Measurements from ENCODE around the gene SGSM1.

DNA sequence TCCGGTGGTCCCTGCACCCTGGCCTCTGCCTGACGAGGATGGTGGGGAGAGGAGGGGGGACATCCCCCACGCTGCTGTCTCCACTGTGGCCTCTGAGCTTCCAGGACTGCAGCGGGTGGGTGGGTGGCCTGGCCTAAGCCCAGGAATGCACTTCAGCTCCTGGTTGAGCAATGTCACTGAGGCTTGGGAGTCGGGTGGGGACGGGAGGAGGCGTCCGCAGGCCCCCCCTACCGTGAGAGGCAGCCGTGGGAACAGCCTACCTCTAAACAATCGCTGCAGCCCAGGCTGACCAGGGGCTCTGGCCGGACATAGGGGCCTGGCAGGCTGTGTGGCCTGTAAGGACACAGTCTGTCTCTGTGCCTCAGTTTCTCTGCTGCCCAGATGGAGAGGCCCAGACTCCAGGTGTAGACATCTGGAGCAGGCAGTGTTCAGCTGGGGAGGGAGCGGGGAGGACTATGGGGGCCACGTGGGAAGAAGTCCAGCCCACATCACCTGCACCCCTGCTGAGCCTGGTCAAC lies 28.5 kb downstream of the GGT1 start:
- RRBS: no CpG with 5 or more reads among the region's 14 CpGs
CAGE:
- cytosol, long polyA plus RNA: no peak
- long polyA plus RNA: no peak
- nucleus, long polyA plus RNA: no peak

DNA sequence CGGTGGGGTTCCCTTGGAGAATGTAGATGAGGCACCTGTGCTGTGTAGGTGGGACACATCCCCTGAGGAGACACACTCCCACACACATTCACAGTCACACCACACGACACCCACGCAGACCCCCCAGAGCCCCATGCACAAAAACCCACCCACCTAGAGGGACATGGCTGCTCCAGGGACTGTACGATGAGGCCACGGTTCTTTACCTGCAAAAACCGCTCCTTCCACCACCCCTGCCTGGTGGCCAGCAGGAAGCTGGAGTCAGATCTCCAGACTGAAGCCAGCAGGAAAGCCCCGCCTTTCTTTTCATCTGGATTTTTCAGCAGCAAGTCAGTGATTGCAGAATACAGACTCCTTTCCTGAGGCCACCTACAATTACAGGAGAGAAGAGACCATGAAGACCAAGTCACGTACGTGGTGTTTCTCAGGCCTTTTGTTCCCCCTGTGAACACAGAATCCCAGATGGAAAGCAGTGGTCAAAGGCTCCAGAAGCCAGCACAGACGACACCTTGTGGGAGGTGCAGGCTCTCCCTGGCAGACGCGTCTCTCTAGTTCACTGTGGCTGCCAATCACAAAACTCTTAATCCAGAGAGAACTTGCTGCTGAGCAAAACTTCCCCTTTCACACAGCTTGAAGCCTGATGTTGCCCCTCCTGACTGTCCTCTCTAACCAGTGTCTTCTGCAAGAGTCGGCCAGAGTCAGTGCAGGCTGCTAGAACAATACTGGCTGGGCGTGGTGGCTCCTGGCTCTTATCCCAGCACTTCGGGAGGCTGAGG lies 67.2 kb downstream of the PIWIL3 start:
- RRBS: no CpG with 5 or more reads among the region's 15 CpGs
CAGE:
- cytosol, long polyA plus RNA: start-site peak on the minus strand centred at position 456 of the sequence, 64 bp wide, 10 reads
- long polyA plus RNA: no peak
- nucleus, long polyA plus RNA: start-site peak on the minus strand centred at position 458 of the sequence, 64 bp wide, 15 reads

DNA sequence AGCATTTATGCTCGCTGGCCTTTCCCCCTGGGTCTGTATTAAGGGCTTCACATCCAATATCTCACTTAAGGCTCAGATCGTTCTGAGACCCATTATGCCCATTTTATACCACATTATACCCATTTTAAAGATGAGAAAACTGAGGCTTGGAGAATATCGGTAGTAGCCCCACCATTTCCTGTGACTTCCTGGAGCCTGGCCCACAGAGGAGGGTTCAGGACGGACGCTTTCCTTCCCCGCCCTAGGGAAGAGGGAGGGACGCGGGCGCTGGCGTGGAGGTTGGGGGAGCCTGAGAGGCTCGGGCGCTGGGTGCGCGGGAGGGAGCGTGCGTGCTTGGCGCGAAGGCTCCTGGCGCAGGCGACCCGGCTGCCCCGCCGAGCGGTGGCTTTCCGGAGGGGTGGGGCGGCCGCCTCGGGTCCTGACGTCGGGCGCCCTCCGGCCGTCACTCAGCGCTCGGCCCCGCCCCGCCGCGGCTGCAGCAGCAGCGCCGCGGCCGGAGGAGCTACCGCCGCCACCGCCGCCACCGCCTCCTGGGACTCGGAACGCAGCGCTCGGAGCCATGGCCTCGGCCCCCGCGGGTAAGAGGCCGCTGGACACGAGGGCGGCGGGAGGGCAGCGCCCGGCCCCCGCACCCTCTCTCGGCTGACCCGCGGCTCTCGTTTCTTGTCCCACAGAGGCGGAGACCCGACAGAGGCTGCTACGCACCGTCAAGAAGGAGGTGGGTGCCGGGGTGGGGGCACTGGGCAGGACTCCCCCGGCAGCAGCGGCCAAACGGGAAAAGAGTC lies at the start of gene SGSM1:
TSS of gene SGSM1 (plus strand) at position 445 of the 785 bp plus-strand sequence.
- RRBS: 1% methylated on average over 19 of the region's 74 CpGs
CAGE:
- cytosol, long polyA plus RNA: no peak
- long polyA plus RNA: no peak
- nucleus, long polyA plus RNA: start-site peak on the plus strand centred at position 502 of the sequence, 106 bp wide, 81 reads

DNA sequence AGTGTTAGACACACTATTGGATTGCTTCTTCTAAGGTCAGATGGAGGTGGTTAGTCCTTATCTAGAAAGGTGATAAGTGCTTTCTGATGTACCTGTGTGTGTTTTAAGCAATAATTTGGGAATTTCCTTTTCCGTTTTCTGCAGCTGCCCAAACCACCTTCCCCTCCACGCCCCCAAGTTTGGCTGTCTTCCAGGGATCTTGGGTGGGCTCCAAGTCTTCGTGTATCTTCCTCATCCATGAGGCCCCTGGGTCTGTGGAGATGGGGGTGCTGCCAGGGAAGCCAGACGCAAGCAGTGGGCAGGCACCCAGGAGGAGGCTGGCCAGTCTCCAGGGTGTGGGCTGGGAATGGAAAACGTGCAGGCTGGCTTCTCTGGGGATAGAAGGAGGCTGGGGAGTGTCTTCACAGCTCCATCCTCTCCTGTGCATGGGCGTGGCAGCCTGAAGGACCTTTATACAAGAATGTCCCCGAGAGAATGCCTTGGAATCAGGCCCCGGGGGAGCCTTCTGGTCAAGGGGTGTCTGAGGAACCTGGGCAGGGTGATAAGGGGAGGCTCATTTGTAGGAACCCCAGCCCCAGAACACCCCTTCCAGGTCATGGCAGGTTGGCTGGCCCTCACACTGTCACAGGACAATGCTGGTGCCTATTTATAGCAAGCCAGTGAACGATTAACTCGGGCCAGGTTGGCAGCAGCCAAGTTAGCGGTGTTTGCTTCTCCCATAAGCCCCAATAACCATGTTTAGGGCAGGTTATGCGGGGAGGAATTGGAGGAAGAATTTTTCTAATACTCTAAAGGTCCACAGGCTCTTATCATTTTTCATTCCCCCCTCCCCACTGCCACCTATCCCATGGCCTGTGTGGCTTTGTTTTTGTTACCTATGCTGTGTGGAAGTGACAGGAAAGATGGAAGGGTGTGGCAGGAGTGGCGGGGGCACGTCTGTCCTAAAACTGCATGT lies 14.0 kb downstream of the SGSM1 start:
- RRBS: no CpG with 5 or more reads among the region's 14 CpGs
CAGE:
- cytosol, long polyA plus RNA: no peak
- long polyA plus RNA: no peak
- nucleus, long polyA plus RNA: no peak

- RRBS: no CpG with 5 or more reads among the region's 5 CpGs
CAGE:
- cytosol, long polyA plus RNA: no peak
- long polyA plus RNA: no peak
- nucleus, long polyA plus RNA: no peak
Measured at GRCh38 chr22:24950184-24950615, 2.3 kb upstream of the KIAA1671 start.

GRCh38 chr22:24983217-24983766 lies 30.8 kb downstream of the KIAA1671 start:
- RRBS: no CpG with 5 or more reads among the region's 9 CpGs
CAGE:
- cytosol, long polyA plus RNA: no peak
- long polyA plus RNA: no peak
- nucleus, long polyA plus RNA: no peak

DNA sequence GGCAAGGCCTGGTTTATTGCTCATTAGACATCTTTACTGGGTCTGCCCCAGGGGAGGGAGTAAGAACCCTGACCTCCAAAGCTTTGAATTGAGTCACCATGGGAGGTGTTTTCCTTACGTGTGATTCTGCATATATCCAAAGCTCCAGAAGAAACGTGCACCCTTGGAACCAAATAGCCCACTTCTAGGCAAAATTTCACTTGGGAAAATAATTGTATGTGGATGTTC lies 61.3 kb downstream of the KIAA1671 start:
- RRBS: no CpG with 5 or more reads among the region's 2 CpGs
CAGE:
- cytosol, long polyA plus RNA: no peak
- long polyA plus RNA: no peak
- nucleus, long polyA plus RNA: no peak

GRCh38 chr22:25040869-25041671 lies 88.6 kb downstream of the KIAA1671 start:
- RRBS: no CpG with 5 or more reads among the region's 18 CpGs
CAGE:
- cytosol, long polyA plus RNA: no peak
- long polyA plus RNA: no peak
- nucleus, long polyA plus RNA: no peak

- RRBS: no CpG with 5 or more reads among the region's 4 CpGs
CAGE:
- cytosol, long polyA plus RNA: no peak
- long polyA plus RNA: no peak
- nucleus, long polyA plus RNA: no peak
Measured at GRCh38 chr22:25076111-25076670, 123.5 kb upstream of the CRYBB3 start.

- RRBS: 0% methylated on average over 2 of the region's 15 CpGs
CAGE:
- cytosol, long polyA plus RNA: no peak
- long polyA plus RNA: no peak
- nucleus, long polyA plus RNA: no peak
Measured at GRCh38 chr22:25111661-25112076, 88.0 kb upstream of the CRYBB3 start.

DNA sequence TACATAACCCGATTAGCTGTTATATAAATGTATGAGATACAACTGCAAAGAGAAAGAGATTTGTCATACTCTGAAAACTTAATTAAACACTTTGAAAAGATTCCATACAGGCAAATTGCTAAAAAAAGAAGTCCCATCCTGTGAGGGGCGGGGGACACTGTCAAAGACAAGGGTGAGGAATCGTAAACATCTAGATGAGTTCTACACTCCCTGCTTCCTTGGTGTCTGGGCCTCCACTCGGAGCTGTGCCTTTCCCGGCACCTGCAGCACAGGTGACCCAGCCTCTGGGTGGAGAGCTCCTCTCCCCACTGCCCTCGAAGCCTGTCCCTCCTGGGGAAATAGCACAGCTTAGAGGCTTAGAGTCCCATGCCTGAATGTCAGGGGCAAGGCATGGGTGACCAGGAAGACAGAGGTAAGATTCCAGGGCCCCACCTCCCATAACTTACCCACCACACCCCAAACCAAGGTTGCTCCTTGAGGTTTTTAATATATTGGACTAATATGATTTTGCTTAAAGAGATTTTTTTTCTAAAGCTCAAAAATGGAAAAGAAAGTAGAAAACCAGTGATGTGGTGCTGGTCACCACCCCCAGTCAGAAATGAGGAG lies 69.1 kb upstream of the CRYBB3 start:
- RRBS: no CpG with 5 or more reads among the region's 6 CpGs
CAGE:
- cytosol, long polyA plus RNA: no peak
- long polyA plus RNA: no peak
- nucleus, long polyA plus RNA: no peak

- RRBS: 80% methylated on average over 1 of the region's 9 CpGs
CAGE:
- cytosol, long polyA plus RNA: no peak
- long polyA plus RNA: no peak
- nucleus, long polyA plus RNA: no peak
Measured at GRCh38 chr22:25161451-25161744, 38.3 kb upstream of the CRYBB3 start.

DNA sequence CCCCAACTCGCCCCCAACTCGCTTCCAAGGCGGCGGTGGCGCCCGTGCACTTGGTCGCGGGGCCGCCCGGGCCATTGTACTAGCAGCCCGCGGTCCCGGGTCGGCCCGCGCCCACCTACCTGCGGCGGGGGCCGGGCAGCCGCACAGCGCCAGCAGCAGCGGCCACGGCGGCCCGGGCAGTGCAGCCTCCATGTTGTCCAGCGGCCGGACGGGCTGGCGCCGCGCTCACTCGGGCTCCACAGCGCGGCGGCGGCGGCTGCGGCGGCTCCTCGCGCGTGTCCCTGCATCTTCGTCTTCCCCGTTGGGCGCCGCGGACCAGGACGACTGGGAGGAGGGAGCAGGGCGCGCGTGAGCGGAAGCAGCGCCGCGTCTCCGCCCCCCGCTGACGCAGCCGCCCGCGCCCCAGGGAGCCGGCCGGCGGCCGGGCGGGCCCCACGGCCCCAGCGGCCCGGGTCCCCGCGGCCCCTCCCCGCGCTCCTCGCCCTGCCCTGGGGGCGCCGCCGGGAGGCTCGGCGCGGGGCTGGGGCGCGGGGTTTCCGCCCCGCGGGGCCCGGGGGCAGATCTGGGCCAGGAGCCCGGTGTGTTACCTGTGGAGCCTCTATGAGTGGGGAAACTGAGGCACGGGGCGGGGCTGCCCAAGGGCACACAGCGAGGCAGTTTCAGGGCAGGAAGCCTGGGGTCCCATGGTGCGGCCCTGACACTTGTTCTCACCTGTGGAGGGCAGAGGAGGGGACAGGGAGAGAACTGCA lies 159.2 kb upstream of the GRK3 start:
- RRBS: 2% methylated on average over 40 of the region's 91 CpGs
CAGE:
- cytosol, long polyA plus RNA: no peak
- long polyA plus RNA: no peak
- nucleus, long polyA plus RNA: no peak

- RRBS: no CpG with 5 or more reads among the region's 4 CpGs
CAGE:
- cytosol, long polyA plus RNA: no peak
- long polyA plus RNA: no peak
- nucleus, long polyA plus RNA: no peak
Measured at GRCh38 chr22:25406522-25406742, 158.0 kb upstream of the GRK3 start.

- RRBS: no CpG with 5 or more reads among the region's 6 CpGs
CAGE:
- cytosol, long polyA plus RNA: no peak
- long polyA plus RNA: no peak
- nucleus, long polyA plus RNA: no peak
Measured at GRCh38 chr22:25478087-25478823, 86.2 kb upstream of the GRK3 start.

DNA sequence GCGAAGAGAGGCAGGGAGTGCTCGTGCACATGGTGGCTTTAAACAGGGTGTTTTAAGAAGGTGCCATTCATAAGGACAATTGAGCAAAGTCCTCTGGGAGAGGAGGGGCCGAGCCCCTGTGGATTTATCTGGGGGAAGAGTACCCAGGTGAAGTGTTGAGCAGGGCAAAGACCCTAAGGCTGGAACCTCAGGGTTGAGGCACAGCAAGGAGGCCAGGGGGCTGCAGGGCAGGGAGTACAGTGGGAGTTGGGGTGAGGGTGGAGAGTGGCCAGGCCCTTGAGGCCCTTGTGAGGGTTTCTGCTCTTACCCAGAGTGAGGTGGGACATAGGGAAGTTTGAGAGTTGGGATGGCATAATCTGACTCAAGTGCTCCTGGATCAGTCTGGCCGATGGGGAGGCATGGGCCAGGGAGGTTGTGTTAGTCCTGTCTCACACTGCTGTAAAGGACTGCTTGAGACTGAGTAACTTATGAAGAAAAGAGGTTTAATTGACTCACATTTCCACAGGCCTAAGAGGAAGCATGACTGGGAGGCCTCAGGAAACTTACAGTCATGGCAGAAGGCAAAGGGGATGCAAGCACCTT lies 51.4 kb downstream of the GRK3 start:
- RRBS: no CpG with 5 or more reads among the region's 4 CpGs
CAGE:
- cytosol, long polyA plus RNA: no peak
- long polyA plus RNA: no peak
- nucleus, long polyA plus RNA: no peak

DNA sequence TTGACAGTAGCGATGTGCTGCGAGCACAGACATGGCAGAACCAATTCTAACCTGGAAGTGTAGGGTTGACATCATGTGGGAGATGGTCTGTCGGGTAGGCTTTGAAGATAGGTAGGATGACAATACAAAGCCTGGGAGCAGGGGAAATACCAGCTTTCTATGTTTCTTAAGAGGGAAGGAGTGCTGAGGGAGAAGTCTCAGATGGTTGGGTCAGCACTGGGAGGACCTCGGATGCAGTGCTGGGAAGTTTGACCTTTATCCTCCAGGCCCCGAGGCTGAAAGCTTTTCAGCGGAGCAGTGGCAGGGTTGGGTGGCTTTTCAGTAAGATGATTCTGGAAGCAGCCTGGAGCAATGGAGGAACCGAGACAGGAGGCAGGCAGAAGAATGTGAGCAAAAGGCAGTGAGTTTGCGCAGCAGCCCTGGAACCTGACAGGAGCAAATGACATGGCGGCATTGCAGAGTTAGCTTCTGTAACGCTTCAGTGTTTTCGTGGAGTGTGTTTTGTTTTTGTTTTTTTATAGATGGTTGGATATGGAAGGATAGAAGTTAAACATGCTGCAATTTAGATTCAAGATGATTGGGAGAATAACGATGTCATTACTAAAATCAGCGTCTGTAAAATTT lies 43.5 kb upstream of the MYO18B start:
- RRBS: no CpG with 5 or more reads among the region's 13 CpGs
CAGE:
- cytosol, long polyA plus RNA: no peak
- long polyA plus RNA: no peak
- nucleus, long polyA plus RNA: no peak

GRCh38 chr22:25727390-25728425 lies 14.3 kb upstream of the MYO18B start:
- RRBS: no CpG with 5 or more reads among the region's 11 CpGs
CAGE:
- cytosol, long polyA plus RNA: no peak
- long polyA plus RNA: no peak
- nucleus, long polyA plus RNA: no peak

- RRBS: no CpG with 5 or more reads among the region's 7 CpGs
CAGE:
- cytosol, long polyA plus RNA: no peak
- long polyA plus RNA: no peak
- nucleus, long polyA plus RNA: no peak
Measured at GRCh38 chr22:25742774-25743393, 896 bp downstream of the MYO18B start.

DNA sequence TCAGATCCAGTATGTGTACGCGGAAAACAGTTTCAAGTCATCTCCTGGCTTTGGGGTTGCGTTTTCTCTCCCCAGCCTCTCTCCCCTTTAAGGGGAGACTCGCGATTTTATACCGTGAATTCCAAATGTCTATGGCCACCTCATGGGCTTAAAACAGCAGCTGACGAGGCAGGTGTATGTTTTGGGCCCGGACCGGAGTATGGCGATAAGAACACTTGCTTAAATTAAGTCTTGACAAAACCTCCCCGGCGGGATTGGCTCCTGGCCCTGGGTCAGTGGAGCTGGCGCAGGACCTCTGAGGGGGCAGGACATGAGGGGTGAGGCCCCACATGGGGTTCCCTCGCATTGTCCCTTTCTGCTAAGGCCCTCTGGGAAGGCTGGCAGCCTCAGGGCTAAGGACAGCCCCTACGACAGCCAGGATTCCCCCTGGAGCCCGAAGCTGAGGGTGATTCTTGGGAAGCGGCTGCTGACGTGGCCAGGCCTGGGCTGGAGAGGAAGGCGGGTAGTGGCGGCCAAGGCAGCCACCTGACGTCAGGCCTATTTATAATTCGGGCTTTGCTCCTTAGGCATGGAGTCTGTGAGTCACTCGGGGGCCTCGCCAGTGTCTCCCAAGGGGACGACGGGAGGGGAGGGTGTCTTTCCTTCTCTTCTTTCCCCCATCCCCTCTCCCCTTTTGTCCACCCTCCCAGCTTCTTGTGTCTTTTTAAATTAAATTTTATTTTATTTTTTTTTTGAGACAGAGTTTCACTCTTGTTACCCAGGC lies 12.7 kb downstream of the MYO18B start:
- RRBS: no CpG with 5 or more reads among the region's 26 CpGs
CAGE:
- cytosol, long polyA plus RNA: no peak
- long polyA plus RNA: no peak
- nucleus, long polyA plus RNA: no peak